Neural cell (in vitro differentiated cells): ENCODE data around the gene MX1.

GRCh38 chr21:39040483-39040959 lies 142.7 kb downstream of the PSMG1 start:
- RAMPAGE, long total RNA: no peak

GRCh38 chr21:39079566-39080369 lies 103.5 kb downstream of the PSMG1 start:
- RAMPAGE, long total RNA: no peak

- RAMPAGE, long total RNA: no peak
Measured at GRCh38 chr21:39319025-39319720, 5.7 kb upstream of the BRWD1 start.

- RAMPAGE, long total RNA: no peak
Measured at GRCh38 chr21:39345400-39346351, 3.2 kb downstream of the HMGN1 start.

GRCh38 chr21:39486743-39487048 lies 34.9 kb downstream of the SH3BGR start:
- RAMPAGE, long total RNA: no peak

DNA sequence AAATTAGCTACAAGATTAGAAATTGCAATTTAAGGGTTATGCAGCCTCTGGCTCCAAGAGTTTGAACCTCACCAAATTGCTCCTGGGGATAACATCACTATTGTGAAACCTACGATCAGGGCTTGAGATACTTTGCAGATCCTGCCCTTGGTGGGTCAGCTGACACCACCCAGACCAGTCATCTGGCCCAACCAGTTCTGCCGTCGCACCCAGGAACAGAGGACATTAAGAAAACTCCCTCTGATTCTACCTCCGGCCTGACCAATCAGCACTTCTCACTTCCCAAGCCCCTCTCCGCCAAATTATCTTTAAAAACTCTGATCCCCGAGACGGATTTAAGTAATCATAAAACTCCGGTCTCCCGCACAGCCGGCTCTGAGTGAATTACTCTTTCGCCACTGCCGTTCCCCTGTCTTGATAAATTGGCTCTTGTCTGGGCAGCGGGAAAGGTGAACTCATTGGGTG lies 32.9 kb upstream of the B3GALT5 start:
- RAMPAGE, long total RNA: no peak

DNA sequence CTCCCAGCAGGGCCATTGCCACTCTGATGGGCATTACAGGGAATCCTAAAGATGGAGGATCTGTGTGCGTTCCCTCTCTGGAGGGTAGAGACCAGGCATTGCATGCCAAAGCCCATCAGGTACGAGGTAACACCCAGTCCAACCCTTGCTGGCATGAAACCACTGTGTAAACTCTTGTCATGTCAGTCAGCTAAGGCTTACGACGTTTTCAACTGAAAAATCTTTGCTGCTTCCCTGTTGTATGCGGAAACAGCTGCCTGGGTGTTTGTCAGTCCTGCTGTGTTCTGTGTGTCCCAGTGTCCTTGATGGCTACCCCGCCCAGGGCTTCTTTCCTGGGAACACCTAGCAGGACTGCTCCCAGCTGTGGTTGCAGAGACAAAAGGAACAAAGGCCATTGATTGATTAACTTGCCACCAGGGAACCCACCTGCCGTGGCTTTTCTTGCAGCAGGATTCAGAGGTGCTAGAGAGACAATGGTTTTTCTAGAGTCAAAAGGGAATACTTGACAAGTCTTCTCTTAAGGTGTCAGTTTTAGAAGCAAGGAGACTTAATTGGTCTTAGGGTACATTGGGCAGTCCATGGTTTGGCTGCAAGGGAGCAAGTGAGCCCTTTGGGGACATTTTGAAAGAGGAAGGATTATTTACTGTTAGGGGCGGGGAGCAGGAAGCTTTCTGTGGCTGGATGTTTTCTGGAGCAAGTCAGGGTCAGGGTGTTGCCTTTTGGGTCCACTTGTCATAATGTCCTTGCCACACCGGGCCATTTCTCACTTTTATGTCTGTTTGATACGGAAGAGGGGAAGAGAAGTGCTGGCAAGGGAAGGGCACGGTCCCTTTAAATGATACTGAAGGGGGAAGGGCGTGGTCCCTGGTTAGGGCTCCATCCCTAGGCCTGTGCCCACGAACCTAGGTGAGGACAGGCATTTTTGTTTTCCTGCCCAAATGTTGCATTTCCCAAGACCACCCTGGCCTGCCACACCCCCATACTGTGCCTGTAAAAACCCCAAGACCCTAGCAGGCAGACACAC lies 24.8 kb downstream of the B3GALT5 start:
- RAMPAGE, long total RNA: no peak

DNA sequence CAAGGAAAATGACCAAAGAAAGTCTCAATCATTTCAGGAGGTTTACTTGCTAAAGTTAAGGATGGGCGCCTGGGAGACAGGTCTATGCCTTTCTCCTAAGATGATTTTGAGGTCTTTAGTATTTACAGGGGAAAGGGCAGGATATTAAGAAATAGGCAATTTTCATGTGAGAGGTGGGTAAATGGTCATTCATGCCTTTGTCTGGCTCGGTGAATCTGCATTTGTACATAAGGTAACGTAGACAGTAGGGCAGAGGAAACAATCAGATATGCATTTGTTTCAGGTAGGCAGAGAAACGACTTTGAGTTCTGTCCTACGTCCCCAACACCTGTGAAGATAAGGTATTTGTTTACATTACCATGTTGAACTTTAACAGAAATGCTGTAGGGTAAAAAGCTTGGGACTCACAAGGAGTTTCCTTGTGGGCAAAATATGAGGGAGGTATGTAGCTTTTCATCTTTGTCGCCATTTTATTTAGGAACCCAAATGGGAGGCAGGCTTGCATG lies 31.3 kb downstream of the B3GALT5 start:
- RAMPAGE, long total RNA: no peak

DNA sequence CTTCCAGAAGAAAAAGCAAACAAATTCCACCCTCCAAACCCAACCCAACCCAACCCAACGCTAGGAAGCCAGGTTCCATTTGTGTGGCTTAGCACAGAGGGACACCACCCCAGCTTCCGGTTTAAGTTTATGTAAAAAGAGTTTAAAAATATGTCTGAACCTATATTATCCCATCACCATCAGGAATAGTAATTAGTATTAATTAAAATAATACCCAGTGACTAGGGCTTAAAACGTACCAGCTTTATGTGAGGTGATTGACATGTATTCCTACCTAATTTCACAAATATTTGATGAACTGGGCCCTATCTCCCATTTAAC lies 11.6 kb upstream of the BACE2 start:
- RAMPAGE, long total RNA: no peak

- RAMPAGE, long total RNA: no peak
Measured at GRCh38 chr21:41214457-41215208, 46.7 kb downstream of the BACE2 start.

- RAMPAGE, long total RNA: no peak
Measured at GRCh38 chr21:41216016-41217036, 48.4 kb downstream of the BACE2 start.

DNA sequence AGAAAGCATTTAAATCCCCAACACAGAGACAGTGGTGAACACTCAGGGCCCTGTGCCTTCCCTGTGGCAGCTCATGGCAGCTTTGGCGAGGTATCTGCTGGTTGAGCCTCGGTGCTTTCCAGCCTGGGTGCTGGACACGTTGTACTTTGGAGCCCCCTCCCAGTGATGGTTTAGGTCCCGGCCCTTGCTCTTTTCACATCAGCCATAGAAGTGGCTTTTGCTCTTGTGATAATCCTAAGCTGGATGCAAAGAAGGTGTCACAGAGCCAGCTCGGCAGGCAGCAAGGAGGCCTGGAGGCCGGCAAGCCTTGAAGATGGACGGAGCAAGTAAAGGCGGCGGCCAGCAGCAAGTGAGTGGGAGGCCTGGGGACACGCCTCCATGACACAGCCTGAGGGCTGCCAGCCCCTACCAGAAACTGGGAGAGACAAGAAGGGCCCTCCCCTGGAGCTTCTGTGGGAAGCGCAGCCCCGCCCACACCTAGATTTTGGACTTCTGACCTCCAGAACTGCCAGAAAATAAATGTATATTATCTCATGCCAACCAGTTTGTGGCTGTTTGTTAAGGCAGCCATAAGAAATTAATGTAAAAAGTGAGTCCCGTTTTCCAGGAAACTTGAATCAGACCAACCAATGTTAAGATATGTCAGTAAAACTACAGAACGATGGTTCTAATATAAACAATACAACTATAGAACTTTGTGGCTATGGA lies 49.7 kb downstream of the BACE2 start:
- RAMPAGE, long total RNA: no peak

- RAMPAGE, long total RNA: no peak
Measured at GRCh38 chr21:41232152-41232476, 64.2 kb downstream of the BACE2 start.

- RAMPAGE, long total RNA: no peak
Measured at GRCh38 chr21:41275844-41276712, 40.5 kb upstream of the FAM3B start.

GRCh38 chr21:41304000-41304502 lies 12.6 kb upstream of the FAM3B start:
- RAMPAGE, long total RNA: no peak

- RAMPAGE, long total RNA: no peak
Measured at GRCh38 chr21:41322708-41323204, 6.2 kb downstream of the FAM3B start.

GRCh38 chr21:41364523-41364978 lies 2.7 kb downstream of the MX2 start:
- RAMPAGE, long total RNA: no peak

DNA sequence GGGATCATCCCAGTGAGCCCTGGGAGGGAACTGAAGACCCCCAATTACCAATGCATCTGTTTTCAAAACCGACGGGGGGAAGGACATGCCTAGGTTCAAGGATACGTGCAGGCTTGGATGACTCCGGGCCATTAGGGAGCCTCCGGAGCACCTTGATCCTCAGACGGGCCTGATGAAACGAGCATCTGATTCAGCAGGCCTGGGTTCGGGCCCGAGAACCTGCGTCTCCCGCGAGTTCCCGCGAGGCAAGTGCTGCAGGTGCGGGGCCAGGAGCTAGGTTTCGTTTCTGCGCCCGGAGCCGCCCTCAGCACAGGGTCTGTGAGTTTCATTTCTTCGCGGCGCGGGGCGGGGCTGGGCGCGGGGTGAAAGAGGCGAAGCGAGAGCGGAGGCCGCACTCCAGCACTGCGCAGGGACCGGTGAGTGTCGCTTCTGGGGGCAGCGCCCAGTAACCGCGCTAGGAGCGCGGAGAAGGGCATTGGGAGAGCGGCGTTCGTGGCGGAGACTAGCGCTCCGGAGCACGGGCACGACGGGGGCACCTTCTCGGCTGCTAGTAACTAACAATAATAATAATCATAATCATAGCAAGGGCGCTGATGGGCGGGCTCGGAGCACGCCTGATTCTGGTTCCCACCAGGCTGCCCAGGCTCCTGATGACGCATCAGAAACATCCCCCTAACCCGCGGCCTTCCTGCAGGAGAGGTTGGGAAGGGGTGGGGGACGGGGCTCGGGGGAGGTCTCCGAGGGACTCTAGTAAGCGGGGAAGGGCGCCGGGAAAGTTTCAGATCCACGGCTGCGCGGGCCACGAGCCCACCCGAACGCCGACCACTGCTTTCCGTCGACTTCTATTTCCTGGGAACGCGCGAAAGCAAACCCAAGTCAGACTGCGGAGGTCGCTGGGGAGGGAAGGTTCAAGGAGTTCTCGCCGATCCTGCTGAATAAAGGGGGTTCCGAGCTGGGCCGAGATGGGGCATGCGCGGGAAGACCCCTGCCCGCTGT lies at the start of gene MX1:
TSS of gene MX1 (plus strand) at position 392 of the 996 bp plus-strand sequence.
- RAMPAGE, long total RNA: no peak

- RAMPAGE, long total RNA: no peak
Measured at GRCh38 chr21:41458389-41458843, 32.4 kb downstream of the MX1 start.

GRCh38 chr21:41459977-41460789 lies 34.1 kb downstream of the MX1 start:
- RAMPAGE, long total RNA: no peak